Mesangial cell (primary cell): Measurements from ENCODE around the genes C4A, HLA-DRB5 and HLA-DPB1.

GRCh38 chr6:31895618-31896038, 1.9 kb downstream of the EHMT2 start:
- RAMPAGE, long total RNA, result no peak

GRCh38 chr6:31968753-31969375, 3.1 kb downstream of the DXO start:
- RAMPAGE, long total RNA, result no peak

- RAMPAGE, long total RNA, result no peak
These were observed 1.4 kb downstream of the DXO start for GRCh38 chr6:31970521-31970931.

DNA sequence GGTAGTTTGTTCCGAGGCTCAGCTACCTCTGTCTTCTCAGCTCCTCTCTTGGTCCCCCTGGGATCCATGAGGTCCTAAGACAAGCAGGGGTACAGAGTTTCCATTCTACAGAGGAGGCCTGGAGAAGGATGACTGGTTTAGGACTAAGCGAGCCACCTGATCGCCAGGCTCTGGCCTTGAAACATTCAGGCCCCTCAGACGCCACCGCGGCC, 424 bp downstream of the DXO start:
- RAMPAGE, long total RNA, result no peak

DNA sequence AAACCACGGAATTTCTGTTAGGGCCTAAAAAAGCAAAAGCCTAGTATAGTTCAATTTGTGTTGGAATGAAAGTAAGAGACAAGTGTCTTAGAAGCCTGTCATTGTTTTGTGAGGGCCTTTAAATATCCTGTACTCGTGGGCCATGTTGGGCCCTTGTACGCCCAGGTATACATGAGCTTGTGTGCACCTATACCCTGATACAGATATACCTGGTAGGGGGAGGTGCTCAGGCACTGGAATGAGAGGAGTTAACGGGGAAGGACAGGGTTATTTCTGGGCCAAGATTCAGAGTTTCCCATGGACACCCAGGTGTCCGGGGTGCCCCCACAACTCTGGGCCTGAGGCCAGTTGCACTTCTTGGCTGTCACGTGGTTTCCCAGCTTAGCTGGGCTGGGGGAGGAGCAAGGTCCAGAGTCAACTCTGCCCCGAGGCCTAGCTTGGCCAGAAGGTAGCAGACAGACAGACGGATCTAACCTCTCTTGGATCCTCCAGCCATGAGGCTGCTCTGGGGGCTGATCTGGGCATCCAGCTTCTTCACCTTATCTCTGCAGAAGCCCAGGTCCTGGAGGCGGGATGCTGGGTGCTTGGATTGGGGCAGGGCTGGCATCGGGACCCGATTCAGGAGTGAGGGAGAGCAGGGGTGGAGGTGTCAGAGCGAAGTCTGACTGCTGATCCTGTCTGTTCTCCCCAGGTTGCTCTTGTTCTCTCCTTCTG, at the start of gene C4A:
TSS of gene C4A (plus strand) at position 444 of the 714 bp plus-strand sequence.
- RAMPAGE, long total RNA, result no peak

DNA sequence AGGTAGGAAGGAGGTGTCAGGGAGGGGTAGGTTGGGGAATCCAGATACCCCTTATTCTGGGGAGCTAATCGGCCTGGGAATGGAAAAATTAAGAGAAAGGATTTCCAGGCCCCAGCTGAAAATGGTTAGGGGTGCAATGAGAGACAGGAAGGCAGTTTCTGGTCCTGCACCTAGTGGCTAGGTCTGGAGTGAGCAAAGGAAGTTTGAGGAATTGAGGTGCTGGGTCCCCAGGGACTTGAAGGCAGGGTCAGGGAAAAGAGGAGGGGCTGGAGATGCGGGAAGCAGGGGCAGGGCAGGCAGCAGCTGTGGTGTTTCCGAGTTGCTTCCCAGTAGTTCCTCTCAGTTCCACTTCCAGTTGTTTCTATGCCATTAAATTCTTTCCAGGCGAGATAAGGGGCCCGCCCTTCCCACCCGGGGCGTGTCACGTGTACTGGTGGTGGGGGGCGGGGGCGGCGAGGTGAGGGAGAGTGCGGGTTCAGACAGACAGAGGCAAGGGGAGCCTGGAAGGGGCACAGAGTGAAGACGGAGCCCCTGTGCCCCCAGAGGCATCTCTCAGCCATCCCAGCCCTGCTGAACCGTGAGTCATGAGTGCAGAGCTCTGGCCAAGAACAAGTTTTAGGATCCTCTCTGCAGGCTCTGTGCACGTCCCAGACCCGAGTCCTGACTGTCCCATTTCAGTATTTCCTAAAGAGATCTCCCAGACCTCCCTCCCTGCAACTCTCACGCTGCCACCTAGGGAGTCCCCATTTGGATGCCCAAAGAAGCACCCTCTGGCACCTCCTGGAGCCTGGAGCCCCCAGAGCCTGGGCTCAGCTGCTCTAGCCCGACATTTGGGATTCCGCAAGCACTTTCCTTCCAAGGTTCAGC, 988 bp downstream of the TNXB start:
- RAMPAGE, long total RNA, result no peak

DNA sequence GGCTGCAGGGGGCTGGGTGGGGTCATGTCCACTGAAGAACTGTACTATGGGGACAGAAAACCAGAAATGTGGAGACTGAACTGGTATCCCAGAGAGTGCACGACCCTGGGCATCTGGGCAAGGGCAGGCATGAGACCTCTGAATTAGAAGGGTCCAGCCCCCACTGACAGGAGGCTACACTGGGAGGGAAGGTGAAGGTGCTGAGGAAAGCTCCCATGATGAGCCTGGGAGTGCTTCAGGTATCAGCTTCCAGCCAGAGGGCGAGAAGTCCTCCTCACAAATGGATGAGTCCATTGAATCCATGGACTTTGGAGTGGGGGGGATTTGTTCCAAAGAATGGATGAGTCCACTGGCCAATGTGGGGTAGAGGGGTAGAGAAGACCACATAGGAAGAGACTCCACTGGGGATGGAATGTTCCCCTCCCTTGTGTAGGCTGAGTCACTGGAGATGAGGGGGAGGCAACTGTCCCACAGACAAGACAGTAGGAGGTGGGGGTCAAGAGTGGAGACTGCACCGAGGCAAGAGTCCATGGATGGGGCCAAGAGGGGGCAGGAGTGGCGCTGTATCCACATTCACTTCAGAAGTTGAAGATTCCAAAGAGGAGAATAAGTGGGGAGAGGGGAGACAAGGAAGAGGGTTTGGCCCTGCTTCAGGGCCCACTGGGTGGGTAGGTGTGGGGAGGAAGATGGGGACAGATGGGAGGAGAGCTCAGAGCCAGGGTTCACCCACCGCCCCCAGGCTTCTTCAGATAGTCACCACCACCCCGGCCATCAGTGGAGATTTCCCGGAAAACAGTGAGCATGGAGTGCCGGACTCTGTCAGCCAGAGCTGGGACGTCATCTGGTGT, 4.4 kb downstream of the EGFL8 start:
- RAMPAGE, long total RNA, result no peak

- RAMPAGE, long total RNA, result no peak
These were observed 807 bp upstream of the PBX2 start for GRCh38 chr6:32190808-32191210.

DNA sequence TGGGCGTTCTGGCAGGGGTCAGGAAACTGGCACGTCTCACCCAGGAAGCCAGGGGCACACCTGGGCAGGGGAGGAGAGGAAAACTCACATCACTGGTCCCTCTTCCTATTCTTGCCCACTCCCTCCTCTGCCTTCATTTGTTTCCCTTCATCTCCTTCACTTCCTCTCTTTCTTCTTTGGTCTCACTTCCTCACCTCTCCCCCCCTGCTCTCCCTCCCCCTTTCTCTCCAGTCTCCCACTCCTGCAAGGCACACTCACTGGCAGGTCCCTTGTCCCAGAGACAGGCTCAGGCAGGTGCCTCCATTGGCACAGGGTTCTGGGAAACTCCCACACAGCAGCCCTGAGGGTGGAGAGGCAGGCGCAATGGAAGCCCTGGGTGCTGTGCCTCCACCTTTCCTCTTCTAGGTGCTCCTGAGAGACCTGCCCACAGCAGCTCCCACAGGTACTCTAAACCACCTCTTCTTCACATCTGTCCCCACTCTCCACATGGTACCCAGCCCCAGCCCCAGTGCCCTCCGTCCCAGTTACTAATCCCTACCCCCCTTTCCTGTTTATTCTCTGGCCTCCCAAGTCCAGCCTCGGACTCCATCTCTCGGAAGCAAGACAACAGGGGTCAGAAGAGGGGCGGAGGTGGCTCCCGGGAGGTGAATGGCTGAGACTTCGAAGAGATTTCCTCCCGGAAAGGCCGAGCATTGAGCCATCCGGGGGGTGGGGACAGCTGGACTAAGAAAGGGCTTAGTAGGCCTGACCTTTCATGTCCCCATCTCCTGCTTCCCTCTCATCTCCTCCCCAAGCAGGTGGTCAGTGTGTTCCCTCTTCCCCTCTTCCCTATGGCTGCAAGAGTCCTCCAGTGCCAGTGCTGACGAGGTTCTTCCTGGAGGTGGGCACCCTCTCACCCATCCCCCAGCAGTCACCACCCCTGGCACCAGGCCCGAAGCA, 851 bp downstream of the NOTCH4 start:
- RAMPAGE, long total RNA, result no peak

- RAMPAGE, long total RNA, result no peak
These were observed 31.5 kb upstream of the NOTCH4 start for GRCh38 chr6:32255143-32255913.

DNA sequence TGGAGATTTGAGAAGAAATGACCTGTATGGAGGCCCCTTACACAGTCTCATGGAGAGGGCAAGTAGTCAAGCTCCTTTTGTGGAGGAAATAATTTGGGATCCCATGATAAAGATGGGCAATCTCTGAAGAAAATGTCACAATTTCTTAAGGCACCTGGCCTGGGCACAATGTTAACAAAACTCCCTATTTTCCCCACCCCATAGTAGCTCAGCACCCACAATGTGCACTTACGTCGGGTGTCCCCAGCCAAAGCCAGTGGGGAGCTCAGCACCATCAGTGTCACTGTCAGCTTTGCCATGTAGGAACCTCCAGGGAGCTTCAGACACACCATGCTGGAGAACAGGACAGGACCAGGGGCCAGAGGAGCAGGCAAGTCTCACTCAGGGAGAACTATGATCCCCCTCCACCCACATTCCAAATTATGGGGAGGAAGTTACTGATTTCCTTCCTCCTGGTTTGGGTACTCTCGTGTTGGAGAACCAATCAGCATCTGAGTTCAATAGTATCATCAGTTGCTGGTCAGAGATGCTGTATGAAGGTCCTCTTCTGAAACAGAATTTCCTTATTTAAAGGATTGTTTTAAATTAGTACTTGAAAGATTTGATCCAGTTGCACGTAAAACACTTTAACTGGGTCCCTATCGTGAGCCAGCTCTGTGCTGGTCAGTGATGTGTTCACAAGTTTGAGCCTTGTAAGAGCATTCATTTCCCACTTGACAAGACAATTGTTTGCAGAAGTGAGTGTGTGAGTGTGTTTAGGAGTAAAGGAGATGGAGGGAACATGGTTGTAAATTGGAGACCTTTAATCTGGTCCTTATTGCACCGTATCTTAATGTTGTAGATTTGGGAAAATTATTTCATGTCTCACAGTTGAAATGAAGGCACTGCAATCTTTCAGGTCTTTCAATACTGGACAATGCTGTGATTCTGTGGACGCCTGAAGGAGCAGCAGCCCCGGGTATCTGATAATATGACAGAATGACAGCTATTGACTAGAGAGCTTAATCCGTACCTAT, at the start of gene HLA-DRB5:
TSS of gene HLA-DRB5 (minus strand) at position 395 of the 1,016 bp plus-strand sequence.
- RAMPAGE, long total RNA, result no peak

- RAMPAGE, long total RNA, result no peak
These were observed 1.8 kb downstream of the HLA-DRB1 start for GRCh38 chr6:32587864-32588137.

- RAMPAGE, long total RNA, result no peak
These were observed 1.4 kb downstream of the HLA-DRB1 start for GRCh38 chr6:32588138-32588810.

DNA sequence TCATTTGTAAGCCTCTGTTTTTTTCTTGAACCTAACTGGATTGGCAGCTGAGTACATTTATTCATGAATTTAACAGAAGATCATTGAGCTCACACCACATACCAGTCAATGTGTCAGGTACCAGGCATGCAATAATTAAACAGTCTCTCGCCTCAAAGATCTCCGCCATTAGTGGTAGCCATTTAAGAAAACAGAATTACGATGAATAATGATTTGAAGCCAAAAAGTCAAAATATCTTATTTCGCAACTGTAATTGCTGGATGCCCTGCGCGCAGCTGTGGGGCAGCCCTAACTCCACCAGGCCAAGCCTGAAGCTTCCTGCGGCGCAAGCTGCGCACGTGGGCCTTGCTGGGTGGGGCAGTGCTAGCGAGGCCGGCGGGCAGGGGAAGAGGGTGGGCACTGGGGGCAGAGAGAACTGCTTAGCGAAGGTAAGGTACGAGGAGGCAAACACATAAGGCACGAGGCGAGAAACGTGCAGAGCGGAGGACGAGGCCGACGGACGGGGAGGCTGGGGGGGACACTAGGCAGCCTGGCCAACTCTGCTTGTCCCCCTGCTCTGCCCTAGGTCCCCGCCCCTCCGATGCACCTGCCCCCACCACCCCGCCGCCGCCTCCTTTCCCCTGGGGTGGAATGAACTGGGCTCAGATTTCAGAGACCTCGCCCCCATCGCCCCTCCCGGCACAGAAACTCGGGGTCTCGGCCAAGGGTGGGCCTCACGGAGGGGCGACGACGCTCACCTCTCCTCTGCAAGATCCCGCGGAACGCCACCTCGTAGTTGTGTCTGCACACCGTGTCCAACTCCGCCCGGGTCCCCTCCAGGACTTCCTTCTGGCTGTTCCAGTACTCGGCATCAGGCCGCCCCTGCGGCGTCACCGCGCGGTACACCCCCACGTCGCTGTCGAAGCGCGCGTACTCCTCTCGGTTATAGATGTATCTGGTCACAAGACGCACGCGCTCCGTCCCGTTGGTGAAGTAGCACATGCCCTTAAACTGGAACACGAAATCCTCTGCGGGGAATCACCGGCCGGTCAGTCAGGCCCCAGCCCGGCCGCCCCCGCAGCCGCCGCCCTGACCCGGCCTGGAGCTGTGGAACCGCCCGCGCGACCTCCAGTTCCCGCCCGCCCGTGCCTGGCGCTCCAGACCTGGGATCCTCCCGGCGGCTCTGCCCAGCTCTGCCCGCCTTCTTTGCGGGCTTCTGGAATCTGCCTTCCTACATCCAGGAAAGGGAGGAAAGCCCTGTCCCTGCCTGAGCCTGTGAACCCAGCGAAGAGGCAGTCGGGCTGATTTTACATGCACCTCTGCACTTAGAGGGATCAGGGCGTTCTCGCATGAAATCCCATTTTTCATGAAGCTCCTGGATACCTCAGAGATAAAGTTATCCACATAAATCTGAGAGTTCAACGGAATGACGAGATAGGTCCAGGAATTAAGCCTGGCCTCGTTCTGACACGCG, 1.9 kb downstream of the HLA-DQB1 start:
- RAMPAGE, long total RNA, result no peak

- RAMPAGE, long total RNA, result no peak
These were observed 2.3 kb downstream of the HLA-DQB2 start for GRCh38 chr6:32760990-32761507.

DNA sequence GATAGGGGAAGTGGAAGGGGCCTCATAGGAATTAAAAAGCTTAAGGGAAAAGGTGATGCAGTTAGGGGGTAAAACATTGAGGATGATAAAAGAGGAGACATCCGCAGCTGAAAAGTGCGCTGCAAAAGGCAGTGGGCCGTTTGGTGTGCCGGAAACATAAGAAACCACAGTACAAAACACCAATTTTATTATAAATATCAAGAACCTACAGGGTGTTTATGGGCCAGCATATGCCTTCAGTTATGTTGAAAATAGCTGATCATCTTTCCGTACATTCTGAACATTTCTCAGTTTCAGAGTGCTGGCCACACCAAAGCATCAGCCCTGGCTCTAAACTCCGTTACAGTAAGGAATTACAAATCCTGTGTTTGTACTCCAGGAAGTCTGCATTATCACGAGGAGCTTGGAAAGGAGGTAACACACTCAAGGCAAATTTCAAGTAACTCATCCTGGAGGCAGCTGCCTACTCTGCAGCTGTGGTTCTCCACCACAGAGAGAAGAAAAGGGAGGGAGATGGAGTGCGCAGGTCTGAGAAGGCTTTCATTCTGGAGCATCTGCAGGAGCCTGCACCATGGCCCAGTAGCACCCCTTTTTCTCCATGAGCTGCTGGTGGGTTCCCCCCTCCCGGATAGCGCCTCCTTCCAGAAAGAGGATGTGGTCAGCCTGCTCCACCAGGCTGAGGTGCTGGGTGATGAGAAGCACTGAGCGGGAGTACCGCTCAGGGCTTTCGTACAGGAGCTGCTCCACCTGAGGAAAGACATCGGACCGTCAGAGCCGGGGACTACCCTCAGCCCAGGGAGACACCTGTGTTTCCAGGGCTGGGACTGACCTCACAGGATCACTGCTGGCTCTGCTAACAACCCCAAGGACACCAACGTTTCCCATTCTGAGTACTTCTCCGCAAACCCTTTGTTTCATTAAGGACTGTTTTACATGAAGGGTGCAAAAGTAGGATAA, 1.5 kb upstream of the PSMB8 start:
- RAMPAGE, long total RNA, result start-site peak on the plus strand centred at position 232 of the sequence, 914 bp wide, 12 reads

GRCh38 chr6:32975078-32975739, 6.8 kb downstream of the BRD2 start:
- RAMPAGE, long total RNA, result no peak

DNA sequence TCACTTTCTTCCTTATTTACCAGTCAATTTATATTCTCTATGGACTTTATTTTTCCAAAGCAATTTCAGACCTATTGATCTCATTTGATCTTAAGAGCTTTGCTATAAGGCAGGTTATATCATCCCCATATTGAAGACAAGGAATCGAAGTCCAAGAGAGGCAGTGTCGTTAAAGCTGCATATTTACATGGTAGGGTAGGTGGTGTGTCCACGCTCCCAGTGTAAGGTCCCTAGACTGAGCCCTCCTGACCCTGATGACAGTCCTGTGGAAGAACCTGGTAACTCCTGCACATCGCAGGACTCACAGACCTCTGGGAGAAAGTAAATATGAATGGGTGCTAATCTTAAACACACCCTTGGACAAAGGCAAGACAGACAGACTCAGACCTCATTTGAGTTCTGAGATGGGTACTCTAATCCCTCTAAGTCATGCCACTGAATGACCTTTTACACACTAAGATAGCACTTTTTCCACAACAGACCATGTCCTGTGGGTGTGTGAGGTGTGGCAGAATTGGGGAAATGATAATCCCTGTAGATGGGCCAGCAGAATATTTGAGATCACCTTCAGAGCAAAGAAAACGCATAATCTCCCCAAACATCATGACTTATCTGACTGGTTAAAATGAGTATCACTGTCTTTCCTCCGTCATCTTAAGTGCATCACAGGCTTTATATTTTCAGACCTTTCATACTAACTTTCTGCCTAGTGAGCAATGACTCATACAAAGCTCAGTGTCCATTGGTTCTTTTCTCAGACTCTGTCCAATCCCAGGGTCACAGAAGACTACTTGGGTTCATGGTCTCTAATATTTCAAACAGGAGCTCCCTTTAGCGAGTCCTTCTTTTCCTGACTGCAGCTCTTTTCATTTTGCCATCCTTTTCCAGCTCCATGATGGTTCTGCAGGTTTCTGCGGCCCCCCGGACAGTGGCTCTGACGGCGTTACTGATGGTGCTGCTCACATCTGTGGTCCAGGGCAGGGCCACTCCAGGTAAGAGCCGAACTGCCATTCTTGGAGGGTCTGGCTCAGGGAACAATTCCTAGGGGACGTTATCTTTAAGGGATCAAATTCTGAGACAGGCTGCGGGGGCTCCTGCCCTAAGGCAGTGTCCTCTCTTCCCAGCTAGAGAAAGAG, at the start of gene HLA-DPB1:
TSS of gene HLA-DPB1 (plus strand) at position 841 of the 1,136 bp plus-strand sequence.
- RAMPAGE, long total RNA, result no peak

GRCh38 chr6:33112231-33112656, 36.5 kb downstream of the HLA-DPB1 start:
- RAMPAGE, long total RNA, result no peak

- RAMPAGE, long total RNA, result no peak
These were observed 5.7 kb downstream of the RING1 start for GRCh38 chr6:33213841-33214620.